Skeletal muscle tissue (tissue), 7 donors: ENCODE measurements around a stretch of chr2.

GRCh38 chr2:222959078-222959814 lies 92.7 kb upstream of the KCNE4 start:
- PRO-cap, 3 experiments = no peak in any of the 3 experiments
- RAMPAGE, long total RNA = no peak
- RRBS, 2 experiments = no CpG with 5 or more reads among the region's 5 CpGs

DNA sequence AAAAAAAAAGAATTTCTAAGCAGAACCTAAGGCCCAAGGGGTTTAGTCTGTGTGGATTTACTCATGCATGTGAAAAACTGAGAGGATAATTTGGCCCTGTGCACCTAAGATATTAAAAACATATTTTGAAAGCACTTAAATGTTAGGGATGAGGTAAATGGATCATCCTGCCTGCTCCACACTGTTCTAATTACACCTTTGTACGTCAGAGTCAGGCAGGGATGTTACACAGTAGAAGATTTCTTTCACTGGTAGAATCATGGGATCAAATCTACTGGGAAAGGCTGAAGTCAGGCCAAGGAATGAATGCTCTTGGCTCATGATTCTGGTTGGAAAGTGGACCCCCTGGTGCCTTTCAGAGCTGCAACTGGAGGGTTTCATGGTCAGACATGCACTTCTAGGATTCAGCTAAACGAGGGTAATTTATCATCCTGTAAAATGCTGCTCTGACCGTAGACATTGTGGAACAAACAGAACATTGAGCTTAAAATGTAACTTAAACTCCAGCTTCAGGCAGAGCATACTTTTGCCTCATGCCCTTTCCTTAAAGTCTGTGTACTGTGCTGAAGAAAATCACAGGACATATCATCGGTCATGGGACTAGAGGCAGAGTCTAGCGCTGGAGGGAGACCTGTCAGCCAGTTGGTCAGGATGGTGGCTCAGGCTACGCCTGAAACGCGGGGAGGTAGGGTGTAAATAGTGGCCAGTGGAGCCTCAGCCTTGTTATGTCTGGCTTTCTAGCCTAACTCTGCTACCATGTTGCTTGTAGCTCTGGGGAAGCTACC lies 4.9 kb downstream of the KCNE4 start:
- PRO-cap, 3 experiments = no peak in any of the 3 experiments
- RAMPAGE, long total RNA = no peak
- RRBS, 2 experiments = no CpG with 5 or more reads among the region's 8 CpGs

- PRO-cap, 3 experiments = no peak in any of the 3 experiments
- RAMPAGE, long total RNA = no peak
- RRBS, 2 experiments = no CpG with 5 or more reads among the region's 6 CpGs
Measured at GRCh38 chr2:223330786-223331136, 271.4 kb downstream of the SCG2 start.

DNA sequence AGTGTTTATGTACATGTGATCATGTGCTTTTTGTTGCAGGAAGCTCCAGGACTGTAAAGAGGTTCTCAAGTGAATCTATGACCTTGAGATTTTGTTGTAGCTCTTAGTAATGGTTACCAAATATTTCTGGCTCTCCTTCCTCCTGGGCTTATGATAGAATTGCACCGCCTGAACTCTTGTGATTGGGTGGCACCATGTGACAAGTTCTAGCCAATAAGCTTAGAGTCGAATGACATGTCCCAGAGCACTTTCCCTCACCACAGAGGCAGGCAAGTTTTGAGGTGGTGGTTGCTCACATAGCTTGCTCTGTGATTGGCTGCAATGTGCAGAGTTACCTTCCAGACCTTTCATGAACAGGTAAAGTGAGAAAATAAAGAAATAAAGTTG lies 8.9 kb upstream of the SCG2 start:
- PRO-cap, 3 experiments = no peak in any of the 3 experiments
- RAMPAGE, long total RNA = no peak
- RRBS, 2 experiments = no CpG with 5 or more reads among the region's 2 CpGs

DNA sequence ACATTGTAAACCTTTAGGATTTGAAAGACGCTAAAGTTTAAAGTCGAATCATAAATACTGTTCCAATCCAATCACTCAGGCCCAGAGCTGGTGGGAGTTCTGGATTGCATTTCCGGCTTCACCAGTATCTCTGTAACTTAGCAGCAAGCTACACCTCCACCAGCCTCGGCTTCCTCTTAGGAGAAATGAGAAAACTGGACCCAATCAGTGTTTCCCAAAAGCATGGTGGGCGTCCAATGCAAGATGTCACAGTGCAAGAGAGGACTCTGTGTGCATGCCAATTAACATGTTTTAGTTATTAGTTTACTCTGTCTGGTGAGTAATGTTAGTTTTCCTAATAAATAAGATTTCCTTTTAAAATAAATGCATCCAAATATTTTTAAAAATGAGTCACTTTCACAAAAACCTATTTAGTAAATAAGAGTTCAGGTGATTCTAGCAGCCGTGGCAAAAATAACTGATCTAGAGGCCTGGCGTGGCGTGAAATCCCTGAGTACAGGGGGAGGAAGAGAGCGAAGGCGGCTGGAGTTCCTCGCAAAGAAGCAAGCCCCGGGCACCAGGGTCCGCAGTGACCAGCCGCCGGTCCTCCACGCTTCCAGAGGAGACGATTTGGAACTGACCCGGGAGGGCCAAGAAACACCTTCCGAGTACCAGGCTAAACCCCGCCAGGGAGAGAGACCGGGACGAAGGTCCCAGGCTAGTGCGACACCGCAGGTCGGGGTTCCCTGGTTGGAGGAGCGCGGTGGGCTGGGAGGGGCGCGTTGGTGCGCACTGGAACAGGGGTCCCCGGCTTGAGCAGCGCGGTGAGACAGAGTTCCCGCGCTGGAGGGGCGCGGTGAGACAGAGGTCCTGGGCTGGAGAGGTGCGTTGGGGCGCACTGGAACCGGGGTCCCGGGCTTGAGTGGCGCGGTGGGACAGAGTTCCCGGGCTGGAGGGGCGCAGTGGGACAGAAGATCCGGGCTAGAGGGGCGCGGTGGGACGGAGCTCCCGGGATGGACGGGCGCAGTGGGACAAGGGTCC lies 1.1 kb downstream of the WDFY1 start:
- PRO-cap, 3 experiments = peak in 2 of 3 experiments; most common plus-strand start position 78 of the sequence (in 2); most common minus-strand start position 688 of the sequence (in 1)
- RAMPAGE, long total RNA = no peak
- RRBS, 2 experiments = 2% methylated on average over 19 to 21 of the region's 52 CpGs

GRCh38 chr2:224008582-224009487 lies 30.3 kb downstream of the SERPINE2 start:
- PRO-cap, 3 experiments = no peak in any of the 3 experiments
- RAMPAGE, long total RNA = no peak
- RRBS, 2 experiments = no CpG with 5 or more reads among the region's 18 CpGs

- PRO-cap, 3 experiments = no peak in any of the 3 experiments
- RAMPAGE, long total RNA = no peak
- RRBS, 2 experiments = no CpG with 5 or more reads among the region's 5 CpGs
Measured at GRCh38 chr2:224448983-224449520, 47.1 kb upstream of the FAM124B start.

GRCh38 chr2:224510156-224510752 lies 74.9 kb downstream of the CUL3 start:
- PRO-cap, 3 experiments = no peak in any of the 3 experiments
- RAMPAGE, long total RNA = no peak
- RRBS, 2 experiments = no CpG with 5 or more reads among the region's 2 CpGs

DNA sequence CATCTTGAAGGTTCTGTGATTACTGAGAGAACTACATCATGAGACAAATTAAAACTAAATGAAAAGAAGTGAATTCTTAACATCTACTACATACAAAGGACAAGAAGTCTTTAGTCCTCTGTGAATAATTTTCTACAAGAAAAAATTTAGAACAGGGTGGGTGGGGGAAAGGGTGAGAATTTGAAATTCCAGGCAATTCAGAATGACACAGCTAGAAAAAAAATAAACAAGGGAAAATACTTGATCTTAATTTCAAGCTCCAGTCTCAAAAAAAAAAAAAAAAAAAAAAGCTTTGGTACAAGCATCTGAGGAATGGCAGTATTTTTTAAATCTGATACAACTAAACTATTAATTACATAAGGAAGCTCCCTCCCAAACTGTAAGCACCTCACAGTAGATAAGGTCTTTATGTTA lies 15.5 kb downstream of the CUL3 start:
- PRO-cap, 3 experiments = no peak in any of the 3 experiments
- RAMPAGE, long total RNA = no peak

DNA sequence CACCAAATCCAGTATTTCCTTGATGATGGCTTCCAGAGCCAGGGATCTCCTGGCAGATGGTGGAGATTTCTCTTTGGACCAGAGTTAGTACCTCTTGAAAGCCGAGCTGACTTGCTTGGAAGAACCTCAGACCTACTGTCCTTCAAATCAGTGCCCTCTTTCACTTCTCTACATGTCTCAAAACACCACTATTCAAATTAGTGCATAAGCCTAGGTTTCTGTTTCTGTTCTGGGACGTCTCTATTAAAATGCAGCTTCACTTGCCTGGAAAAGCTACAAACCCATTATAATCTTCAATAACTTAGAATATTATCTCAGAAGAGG lies 84.7 kb downstream of the DOCK10 start:
- PRO-cap, 3 experiments = no peak in any of the 3 experiments
- RAMPAGE, long total RNA = no peak
- RRBS, 2 experiments = no CpG with 5 or more reads among the region's 2 CpGs

DNA sequence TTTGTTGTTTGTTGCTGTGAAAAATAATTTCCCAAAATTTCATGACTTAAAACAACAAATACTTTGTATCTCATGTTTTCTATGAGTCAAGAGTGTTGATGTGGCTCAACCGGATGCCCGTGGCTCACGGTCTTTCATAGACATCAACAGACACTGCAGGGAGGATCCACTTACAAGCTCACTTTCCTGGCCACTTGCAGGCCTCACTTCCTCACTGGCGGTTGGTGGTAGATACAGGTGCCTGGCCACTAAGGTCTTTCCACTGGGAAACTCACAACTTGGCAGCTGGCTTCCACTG lies 662.9 kb downstream of the IRS1 start:
- PRO-cap, 3 experiments = no peak in any of the 3 experiments
- RAMPAGE, long total RNA = no peak
- RRBS, 2 experiments = no CpG with 5 or more reads among the region's 4 CpGs

DNA sequence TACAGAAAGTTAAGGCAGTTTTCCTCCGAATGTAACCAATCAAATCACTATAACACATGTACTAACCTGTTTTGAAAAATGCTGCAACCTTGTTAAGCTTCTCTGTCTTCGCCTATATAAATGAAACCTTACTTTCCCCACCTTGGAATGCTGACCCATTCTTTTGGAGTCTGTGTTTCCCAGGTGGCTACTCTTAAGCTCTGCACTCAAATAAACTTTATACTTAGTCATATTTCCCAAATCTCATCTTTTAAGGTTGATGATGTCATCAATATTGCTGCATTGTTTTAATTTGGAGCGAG lies 662.3 kb downstream of the IRS1 start:
- PRO-cap, 3 experiments = no peak in any of the 3 experiments
- RAMPAGE, long total RNA = no peak
- RRBS, 2 experiments = no CpG with 5 or more reads among the region's 3 CpGs

- PRO-cap, 3 experiments = no peak in any of the 3 experiments
- RAMPAGE, long total RNA = no peak
- RRBS, 2 experiments = no CpG with 5 or more reads among the region's 6 CpGs
Measured at GRCh38 chr2:226185094-226185814, 614.4 kb downstream of the IRS1 start.

DNA sequence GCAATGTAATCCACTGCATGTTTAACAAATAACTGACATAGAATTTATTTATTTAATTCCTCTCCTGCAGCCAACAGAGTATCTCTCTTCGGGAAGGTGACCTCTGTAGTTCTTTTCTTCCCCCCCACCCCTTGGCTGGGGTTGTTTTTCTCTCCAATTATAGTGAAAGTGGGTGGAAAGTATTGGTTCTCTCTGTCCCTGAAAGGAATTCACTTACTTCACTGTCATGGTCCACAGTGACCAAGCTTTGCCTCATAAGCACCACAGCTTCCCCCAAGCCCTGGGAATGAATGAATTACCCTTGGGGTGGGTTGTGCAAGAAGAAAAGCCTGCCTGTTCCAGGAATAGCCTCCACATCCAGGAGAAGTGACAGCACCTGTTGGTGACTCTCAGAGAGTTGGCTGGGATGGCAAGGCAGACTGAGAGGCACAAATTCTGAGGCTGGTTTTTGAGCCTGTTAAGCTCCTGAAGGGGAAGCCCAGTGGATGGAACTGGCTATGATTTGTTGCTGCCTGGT lies 479.6 kb downstream of the IRS1 start:
- PRO-cap, 3 experiments = peak in 2 of 3 experiments; most common plus-strand start position 392 of the sequence (in 2); most common minus-strand start position 292 of the sequence (in 1)
- RAMPAGE, long total RNA = no peak
- RRBS, 2 experiments = no CpG with 5 or more reads among the region's 1 CpG

DNA sequence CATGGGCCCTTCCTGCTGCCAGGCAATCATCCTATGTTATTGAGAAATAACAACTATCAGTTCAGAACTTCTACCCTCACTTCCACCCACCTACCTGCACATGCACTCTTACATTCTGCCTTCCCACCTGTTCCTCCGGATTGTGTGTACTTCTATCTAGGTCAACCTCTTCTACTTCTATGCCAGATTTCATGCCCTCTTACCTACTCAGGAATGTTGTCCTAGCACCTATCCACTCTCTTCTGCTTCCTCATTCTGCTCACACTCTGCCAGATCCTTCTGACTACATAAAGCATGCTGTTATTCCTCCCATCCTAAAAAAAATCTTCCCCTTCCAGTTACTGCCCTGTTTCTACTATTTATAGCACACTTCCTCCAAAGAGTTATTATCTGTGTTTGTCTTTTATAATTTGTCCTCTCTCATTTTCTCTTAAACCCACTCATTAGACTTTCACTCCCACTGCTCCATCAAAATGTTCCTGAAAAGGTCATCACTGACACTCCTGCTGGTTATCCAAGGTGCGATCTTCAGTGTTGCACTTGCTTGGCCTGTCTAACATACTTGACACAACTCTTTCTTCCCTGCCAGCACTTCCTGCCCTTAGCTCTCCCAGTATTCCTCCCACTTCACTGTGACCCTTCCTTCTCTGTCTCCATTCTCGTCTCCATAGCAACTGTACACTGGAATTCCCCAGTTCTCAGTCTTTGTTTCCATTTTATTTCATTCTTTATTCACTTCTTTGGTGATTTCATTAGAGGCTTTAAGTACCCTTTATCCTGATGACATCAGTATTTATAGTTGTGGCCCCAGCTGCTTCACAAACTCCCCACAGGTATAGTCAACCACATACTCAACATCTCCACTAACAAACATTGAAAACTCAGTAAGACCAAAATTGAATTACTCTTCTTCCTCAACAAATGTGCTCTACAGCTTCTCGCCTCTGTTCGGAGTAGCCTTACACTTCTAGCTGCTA lies 333.2 kb downstream of the IRS1 start:
- PRO-cap, 3 experiments = no peak in any of the 3 experiments
- RAMPAGE, long total RNA = no peak
- RRBS, 2 experiments = no CpG with 5 or more reads among the region's 5 CpGs

- PRO-cap, 3 experiments = no peak in any of the 3 experiments
- RAMPAGE, long total RNA = no peak
- RRBS, 2 experiments = no CpG with 5 or more reads among the region's 3 CpGs
Measured at GRCh38 chr2:226483837-226484245, 315.8 kb downstream of the IRS1 start.

DNA sequence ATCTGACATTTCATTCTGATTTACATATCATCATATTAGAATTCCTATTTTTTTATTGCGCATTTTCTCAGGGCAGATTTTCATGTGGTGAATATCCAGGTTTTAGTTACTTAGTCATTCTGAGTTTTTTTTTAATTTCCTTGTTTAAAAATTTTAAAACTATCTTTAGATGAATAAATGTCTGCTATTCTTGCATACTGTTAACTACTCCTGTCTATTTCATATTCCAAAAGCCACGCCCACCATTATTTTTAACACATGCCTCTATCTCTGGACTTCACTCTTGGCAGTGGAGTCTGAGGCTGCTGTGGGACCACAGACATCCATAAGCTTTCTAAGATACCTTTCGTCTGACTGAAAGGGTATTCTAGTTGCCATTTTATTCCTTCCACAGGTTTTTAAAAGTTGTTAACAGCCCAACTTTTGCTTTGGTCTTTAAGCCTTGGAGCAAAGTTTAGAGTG lies 164.4 kb downstream of the IRS1 start:
- PRO-cap, 3 experiments = no peak in any of the 3 experiments
- RAMPAGE, long total RNA = no peak
- RRBS, 2 experiments = no CpG with 5 or more reads among the region's 3 CpGs

GRCh38 chr2:226792170-226793040 lies 7.2 kb downstream of the IRS1 start:
- PRO-cap, 3 experiments = no peak in any of the 3 experiments
- RAMPAGE, long total RNA = no peak
- RRBS, 2 experiments = no CpG with 5 or more reads among the region's 9 CpGs

GRCh38 chr2:226794360-226794929 lies 5.2 kb downstream of the IRS1 start:
- PRO-cap, 3 experiments = no peak in any of the 3 experiments
- RAMPAGE, long total RNA = no peak
- RRBS, 2 experiments = no CpG with 5 or more reads among the region's 5 CpGs

DNA sequence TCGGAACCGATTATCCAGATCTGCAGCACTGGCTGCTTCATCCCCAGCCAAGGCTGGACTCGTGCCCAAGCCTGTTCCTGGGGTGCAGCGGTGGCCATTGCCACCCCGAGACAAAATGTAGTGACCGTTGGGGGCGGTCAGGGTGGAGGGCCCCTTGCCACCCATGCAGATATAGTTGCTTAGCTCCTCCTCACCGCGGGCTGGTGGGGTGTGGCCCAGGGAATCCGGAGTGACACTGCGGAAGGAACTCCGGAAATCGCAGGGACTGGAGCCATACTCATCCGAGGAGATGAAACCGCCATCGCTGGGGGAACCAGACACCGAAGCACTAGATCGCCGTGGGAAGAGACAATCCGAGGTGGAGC lies 2.5 kb downstream of the IRS1 start:
- PRO-cap, 3 experiments = no peak in any of the 3 experiments
- RAMPAGE, long total RNA = no peak
- RRBS, 2 experiments = no CpG with 5 or more reads among the region's 20 CpGs